Measurements from ENCODE around the gene SLITRK6.

GRCh38 chr13:79371649-79372191 is 34.3 kb downstream of the RBM26 start:
- PRO-cap, 2 experiments, result no peak in any of the 2 experiments

DNA sequence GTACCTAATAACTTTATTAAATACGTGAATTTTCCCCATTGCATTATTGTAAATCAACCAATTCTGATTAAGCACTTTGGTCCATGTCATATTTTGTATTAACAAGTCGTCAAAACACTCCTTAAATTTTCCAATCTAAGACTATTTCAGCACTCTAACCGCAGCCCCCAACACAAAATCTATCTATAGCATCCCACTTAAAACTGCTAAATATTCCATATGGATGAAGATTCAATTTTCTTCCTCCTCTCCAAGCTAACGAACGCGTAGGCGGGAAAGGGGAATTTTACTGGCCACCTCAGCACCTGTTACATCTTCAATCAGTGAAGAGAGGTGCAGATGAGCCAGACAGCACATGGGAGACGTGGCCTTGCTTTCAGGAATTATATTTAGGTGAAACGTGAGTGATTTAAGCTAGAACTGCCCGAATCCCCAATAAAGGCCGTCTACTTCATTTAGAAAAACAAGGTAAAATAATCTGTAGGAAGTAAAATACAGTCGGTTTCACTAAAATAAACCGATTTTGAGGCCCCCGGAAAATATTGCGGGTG is 1.1 kb downstream of the RBM26 start:
- PRO-cap, 2 experiments, result peak in 2 of 2 experiments; most common plus-strand start position 323 of the sequence (in 2)

GRCh38 chr13:79782751-79783487 is 302.0 kb downstream of the NDFIP2 start:
- PRO-cap, 2 experiments, result peak in 1 of 2 experiments; most common minus-strand start chr13:79782955 (in 1)

DNA sequence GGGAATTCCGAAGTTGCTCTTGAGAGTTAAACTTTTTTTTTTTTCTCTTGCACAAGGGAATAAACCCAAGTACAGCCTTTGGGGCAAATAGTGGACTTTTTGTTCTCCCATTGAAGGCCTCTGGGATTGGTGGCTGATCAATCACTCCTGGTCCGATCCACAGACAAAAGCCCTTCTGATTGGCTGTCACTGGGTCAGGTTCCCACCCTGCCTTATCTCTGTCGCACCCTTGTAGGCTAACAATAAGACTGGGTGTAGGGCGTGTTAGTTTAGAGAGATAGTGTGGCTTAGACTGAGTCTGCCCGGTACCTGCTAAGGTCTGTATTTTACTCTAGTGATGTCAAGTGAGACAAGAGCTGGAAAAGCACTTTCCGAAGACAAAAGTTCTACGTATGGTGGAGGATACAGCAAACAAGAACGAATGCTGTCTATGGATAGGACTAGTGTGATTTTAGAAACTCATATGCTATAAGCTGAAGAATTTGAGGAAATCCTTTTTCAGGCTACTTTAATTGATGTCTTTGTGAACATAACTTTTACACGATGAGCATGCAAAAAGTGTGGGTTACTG is 380.9 kb downstream of the NDFIP2 start:
- PRO-cap, 2 experiments, result no peak in any of the 2 experiments

DNA sequence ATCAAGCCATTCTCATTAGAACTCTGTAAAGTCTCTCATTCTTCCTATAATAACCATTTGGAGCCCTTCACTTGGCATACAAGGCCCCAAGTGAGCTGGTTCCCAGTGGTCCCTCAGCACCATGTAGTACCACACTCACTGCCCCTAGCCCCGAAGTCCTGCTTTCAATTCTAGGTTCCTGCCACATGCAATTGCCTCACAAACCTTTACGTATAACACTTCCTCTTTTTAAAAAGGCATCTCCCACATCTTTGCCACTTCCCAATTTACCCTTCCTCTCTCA is 304.1 kb downstream of the SPRY2 start:
- PRO-cap, 2 experiments, result no peak in any of the 2 experiments

DNA sequence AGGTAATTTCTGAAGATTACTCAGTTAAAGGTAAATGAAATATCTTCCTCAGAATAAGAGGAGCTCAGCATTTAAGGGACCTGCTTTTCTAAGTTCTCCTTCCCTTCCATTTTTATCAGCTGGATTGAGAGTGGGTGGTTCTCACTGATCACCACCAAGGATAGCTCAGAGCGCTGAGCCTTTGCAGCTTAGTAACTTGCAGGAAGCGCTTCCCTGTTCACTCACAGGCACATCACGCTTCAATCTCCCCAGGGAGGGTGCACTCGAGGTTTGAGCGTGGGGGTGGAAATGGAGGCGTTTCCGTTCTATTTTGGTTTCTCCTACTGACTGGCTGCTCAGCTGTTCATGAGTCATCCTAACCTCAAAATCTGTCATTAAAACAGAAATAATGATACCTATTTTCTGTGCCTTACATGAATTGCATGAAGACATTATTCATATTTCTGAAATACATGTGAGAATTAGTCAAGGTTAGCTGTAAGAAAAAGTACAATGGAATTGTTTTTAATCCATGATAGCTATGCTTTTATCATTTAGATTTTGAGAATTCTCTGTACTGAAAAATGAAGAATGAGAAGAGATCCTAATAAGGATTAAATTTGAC is 292.1 kb downstream of the SPRY2 start:
- PRO-cap, 2 experiments, result peak in 1 of 2 experiments; most common minus-strand start position 162 of the sequence (in 1)

DNA sequence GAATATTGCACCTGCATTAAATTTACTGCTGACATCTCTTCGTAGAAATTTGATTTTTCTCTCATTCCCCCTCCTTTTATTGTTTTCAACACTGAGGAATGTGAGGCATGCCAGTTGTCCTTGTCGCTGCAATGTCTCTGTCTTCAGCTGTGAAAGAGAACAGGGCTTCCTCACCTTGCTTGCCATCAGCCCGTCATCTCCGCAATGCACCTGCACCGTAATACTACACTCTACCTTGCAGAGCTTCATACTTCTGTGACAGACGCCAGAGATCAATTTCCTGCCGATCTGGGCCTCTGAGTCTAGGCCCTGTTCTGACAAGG is 270.7 kb downstream of the SPRY2 start:
- PRO-cap, 2 experiments, result no peak in any of the 2 experiments

- PRO-cap, 2 experiments, result peak in 1 of 2 experiments; most common plus-strand start chr13:80074361 (in 1)
Measured at GRCh38 chr13:80074175-80074859, 266.6 kb downstream of the SPRY2 start.

- PRO-cap, 2 experiments, result no peak in any of the 2 experiments
Measured at GRCh38 chr13:80156575-80157052, 184.3 kb downstream of the SPRY2 start.

- PRO-cap, 2 experiments, result no peak in any of the 2 experiments
Measured at GRCh38 chr13:80362517-80362833, 21.5 kb upstream of the SPRY2 start.

DNA sequence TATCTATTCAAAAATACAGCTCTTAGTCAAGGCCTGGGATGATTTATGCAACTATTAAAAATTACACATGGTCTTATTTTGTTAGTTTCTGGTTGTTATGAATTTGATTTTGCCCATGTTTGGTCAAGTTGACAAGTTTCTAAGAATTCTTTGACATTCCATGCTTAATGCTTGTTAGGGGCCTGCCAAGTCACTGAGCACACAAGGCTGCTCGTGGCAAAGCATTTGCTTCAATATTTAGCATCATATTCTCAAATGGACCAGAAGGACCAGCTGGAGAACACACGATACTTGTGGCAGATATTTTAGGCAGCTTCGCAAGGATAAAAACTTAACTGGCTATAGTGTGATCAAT is 155.7 kb upstream of the SPRY2 start:
- PRO-cap, 2 experiments, result no peak in any of the 2 experiments

- PRO-cap, 2 experiments, result no peak in any of the 2 experiments
Measured at GRCh38 chr13:81734549-81734957, 1393.6 kb upstream of the SPRY2 start.

DNA sequence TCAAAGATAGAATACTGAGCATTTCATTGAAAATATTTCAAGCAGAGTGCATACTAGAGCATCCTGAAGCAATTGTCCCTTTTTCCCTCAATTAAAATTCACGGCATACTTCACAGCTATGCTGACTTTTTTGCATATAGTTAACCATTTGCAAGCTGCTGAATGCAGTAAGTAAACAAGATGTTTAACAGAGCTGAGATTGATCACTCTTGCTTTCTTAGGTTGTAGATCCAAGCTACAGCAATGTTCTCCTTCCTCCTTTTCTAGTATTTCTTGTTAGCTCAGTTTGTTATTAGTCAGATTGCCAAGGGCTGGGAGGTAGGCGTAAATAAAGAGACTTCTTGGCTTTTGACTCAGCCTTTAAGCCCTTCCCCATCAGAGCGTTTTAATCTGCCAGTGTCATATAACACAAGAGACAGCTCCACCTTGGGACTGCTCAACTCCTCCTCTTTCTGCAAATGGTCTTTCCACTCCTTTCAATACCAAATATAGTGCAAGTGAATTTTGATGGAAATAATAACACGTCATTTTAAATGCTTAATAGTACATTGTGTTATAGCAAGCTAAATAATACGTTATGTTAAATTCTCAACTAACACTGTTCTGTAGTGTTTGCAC is at the start of gene SLITRK6:
TSS of gene SLITRK6 (minus strand) at position 336 of the 618 bp plus-strand sequence.
- PRO-cap, 2 experiments, result peak in 1 of 2 experiments; most common minus-strand start position 265 of the sequence (in 1)

- PRO-cap, 2 experiments, result no peak in any of the 2 experiments
Measured at GRCh38 chr13:86584342-86584583, 785.0 kb upstream of the SLITRK6 start.

- PRO-cap, 2 experiments, result no peak in any of the 2 experiments
Measured at GRCh38 chr13:86932792-86933492, 738.2 kb upstream of the SLITRK5 start.

DNA sequence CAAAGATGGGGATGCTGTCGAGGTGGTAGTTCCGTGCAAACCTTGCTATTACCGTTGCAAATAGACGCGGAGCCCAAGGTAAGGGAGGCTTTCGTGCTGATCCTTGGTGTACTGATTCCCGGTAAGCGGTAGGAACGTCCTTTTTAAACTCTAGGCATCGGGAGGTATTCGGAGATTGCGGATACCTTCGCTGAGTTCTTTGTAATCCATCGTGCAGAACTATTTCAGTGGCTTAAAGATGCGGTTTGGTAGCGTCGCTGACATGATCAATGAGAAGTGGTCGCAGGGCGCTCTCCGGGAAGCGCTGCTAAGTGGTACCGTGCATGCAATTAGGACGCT is 3.1 kb downstream of the SLITRK5 start:
- PRO-cap, 2 experiments, result no peak in any of the 2 experiments

DNA sequence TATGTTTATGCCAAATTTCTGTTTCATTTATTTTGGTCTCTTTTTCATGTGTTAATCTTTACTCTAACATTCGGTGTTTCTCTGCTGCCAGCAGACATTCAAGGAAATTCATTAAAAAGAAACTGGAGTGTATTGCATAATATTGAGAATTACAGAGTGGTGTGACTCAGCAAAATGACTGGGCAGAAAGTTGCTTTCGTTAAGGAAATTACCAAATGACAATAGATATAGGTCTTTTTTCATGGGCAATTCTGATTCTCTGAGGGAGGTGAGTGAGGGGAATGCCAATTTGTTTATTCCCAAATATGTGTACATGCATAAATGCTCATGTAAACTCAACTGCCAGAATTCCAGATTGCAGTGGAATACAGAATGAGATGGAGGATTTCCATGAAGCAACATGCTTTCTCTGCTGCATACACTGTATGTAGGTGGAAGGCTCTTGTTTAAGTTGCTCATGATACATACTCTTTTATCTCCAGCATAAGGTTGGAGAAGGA is 1730.1 kb downstream of the SLITRK5 start:
- PRO-cap, 2 experiments, result no peak in any of the 2 experiments

DNA sequence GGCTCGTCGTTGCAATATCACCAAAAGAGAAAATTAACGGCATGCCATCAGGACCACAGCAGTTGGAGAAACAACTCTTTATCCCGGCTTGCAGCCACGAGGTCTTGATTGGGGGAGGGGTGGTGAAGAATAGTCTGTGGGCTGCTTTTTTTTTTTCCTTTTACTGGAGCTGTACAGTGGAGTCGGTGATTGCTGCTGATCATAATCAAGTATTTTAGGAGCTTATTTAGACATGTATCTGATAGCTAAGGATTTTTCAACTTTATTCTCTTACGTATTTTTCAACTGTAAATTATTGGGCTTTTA is 49.2 kb upstream of the GPC5 start:
- PRO-cap, 2 experiments, result no peak in any of the 2 experiments

DNA sequence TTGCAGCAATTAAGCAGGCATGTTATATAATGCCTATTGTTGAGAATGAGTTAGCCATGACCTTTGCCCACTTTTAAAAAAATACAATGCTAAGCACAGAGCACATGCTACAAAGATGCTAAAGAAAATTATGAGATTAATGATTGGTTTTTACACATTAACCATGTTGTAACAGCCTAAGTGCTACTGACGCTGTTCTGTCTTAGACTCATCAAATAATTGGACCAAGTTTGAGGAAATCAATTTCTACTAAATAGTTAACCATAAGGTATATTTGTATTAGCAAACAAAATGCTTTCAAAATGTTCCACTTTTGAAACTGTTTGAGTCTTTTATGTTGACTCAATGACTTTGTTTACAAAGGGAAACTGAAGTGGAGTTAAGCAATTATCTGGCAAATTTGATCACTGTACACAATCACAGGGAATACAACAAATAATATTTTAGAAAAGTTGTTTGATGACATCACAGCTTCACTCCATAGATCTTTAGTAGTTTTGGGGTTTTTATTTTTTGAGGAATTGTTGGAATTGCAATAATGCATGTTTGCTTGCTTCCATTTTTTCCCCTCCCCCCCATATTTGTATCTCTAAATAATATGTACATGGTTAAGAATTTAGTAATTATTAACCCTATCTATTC is 36.5 kb upstream of the GPC5 start:
- PRO-cap, 2 experiments, result no peak in any of the 2 experiments

GRCh38 chr13:91372763-91373274 is 25.6 kb upstream of the GPC5 start:
- PRO-cap, 2 experiments, result no peak in any of the 2 experiments